Urinary bladder (tissue), 3 donors: ENCODE measurements around a stretch of chr12.

DNA sequence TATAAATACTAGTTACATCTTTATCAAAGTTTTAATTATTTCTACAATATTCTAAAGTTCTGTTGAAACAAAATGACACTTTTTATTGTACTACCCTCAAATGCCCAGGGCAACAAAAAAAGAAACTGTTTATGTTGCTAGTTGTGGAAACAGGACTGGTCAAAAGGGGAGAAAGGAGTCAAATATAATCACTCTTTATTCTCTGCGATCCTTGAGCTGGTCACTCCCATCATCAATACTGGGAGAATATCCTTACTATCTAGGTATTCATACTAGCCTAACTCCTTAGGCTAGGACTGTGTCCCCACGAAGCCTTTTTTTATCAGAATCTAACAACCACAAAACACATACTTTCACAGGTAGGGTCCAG is 505 bp downstream of the RASSF9 start:
- PRO-cap: no peak
- RAMPAGE, long total RNA: no peak

DNA sequence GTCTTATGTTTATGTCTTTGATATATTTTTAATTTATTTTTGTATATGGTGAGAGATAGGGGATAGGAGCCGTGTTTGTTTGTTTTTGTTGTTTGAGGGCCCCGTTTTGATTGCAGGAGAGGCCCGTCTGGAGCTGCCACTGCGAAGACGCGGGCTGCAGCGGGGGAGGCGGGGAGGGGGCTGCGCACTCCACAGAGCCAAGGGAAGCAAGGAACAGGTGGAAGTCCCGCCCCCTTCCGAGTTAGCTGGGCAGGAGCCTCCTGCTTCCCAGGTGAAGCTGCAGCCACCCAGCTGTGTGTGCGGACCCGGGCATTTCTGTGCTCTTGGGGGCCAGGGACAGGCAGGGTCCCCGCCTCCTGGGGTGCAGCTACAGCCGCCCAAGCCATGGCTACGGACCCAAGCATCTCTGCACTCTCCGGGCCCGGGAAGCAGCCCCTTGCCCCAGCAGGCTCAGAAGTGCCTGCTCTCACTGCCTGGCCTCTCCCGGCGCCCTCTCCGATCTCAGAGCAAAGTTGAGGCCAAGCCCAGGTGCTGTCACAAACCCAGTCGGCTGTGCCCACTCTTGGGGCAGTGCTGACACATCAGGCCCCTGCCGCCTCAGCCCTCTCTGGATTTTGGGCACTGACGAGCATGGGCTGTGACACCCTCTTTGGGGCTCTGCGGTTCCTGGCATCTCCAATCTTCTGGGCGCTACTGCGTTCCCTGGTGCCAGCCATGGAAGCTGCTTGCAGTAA is 8.3 kb upstream of the MGAT4C start:
- PRO-cap: no peak
- RAMPAGE, long total RNA: no peak

DNA sequence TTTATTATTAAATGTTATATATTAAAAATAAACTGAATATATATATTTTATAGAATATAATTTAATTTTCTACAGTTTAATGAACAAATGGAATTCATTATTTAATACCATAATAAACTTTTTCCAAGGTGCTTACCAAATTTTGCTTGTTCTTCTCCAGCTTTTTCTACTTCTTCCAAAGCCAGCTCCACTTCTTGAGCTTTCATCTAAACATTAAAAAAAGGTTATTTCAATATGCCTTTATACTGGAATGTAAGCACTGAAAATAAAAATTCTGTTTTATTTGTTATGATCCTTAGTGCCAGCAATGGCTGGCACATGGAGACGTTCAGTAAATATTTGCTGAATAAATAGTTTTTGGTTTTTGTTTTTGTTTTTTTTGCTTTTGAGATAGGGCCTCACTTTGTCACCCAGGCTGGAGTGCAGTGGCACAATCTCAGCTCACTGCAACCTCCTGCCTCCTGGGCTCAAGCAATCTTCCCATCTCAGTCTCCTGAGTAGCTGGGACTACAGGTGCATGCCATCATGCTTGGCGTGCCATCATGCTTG is 2.5 kb downstream of the CEP290 start:
- PRO-cap: no peak
- RAMPAGE, long total RNA: no peak

DNA sequence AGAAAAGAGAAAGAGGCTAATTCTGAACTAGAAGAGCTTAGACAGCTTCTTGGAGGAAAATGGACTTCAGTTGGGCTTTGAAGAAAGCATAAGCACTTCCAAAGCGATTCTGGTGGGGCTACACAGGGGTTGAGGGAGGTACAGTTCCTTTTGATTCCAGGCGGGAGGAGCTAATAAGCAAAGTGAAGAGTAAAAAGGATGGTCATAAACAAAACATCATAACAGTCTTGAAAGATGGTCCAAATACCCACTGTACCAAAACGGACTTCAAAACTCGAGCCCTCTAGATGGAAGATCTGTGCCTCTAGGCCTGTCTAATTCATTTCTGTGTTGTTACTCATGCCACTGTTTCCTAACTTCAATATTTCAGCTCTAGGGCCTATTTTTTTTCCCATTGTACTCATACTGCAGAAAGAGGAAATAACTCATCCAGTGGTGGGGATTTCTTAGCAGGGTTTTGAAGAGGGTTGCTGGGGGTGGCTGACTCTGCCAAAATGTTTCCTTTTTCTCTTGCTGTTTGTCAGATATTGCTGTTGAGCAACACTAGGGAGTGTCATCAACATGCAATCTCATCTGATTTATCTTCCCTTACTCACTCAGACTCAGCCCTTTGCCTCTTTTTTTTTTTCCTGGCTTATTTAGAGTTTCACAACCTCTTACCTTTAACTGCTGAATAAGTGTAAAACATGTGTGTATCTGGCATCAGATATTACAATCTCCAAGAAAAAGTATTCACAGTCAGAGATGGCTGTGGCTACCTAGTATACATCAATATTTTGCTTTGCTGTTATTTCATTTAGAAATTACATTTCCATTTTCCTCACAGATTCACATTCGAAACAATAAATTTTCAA is 189.6 kb downstream of the DUSP6 start:
- PRO-cap: no peak
- RAMPAGE, long total RNA: no peak

- PRO-cap: no peak
- RAMPAGE, long total RNA: no peak
Measured at GRCh38 chr12:89238453-89239286, 113.6 kb downstream of the DUSP6 start.

- PRO-cap: no peak
- RAMPAGE, long total RNA: no peak
Measured at GRCh38 chr12:89345443-89346743, 6.4 kb downstream of the DUSP6 start.

GRCh38 chr12:89357112-89357977 is 5.0 kb upstream of the DUSP6 start:
- PRO-cap: no peak
- RAMPAGE, long total RNA: no peak

DNA sequence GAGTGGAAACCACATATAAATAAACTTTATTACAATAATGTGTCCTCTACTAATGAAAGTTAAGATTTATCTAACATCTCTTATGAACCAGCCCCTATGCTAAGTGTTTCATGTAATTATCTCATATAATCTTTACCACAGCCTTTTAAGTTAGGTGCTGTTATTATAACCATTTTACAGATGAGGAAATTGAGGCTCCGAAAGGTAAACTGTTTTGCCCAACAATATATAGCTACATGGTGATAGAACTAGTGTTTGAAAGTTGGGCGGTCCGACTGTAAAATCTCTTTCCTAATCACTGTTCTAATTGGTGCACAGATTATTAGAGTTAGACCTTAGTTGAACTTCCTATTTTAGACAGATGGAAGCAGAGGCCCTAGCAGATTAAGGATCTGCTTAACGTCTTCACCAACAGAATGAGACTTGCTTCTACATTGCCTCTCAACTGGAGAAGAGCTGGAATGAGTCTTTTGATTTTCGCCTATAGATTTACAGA is 30.0 kb upstream of the DUSP6 start:
- PRO-cap: no peak
- RAMPAGE, long total RNA: no peak

- PRO-cap: no peak
- RAMPAGE, long total RNA: no peak
Measured at GRCh38 chr12:89386062-89386821, 33.9 kb upstream of the DUSP6 start.

- PRO-cap: no peak
- RAMPAGE, long total RNA: no peak
Measured at GRCh38 chr12:89391056-89391318, 38.7 kb upstream of the DUSP6 start.

DNA sequence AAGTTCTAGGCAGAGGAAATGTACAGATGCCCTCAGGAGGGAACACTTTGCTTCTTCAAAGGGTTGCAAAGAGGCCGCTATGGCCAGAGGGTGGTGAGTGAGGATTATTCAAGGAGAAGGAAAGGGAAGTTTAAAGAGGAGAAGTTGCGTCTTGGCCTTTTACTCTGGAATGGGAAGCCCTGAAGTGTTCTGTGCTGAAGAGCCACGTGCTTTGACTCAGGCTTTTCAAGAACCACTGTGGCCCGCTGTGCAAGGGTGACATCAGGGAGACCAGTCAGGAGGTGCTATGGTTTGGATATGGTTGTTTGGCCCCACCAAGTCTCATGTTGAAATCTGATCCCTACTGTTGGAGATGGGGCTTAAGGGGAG is 65.9 kb upstream of the DUSP6 start:
- PRO-cap: no peak
- RAMPAGE, long total RNA: no peak

- PRO-cap: no peak
- RAMPAGE, long total RNA: no peak
Measured at GRCh38 chr12:89450934-89451230, 73.7 kb downstream of the GALNT4 start.

- PRO-cap: no peak
- RAMPAGE, long total RNA: no peak
Measured at GRCh38 chr12:89506918-89507683, 17.5 kb downstream of the GALNT4 start.

- PRO-cap: no peak
- RAMPAGE, long total RNA: no peak
Measured at GRCh38 chr12:89655371-89656223, 53.0 kb downstream of the ATP2B1 start.

DNA sequence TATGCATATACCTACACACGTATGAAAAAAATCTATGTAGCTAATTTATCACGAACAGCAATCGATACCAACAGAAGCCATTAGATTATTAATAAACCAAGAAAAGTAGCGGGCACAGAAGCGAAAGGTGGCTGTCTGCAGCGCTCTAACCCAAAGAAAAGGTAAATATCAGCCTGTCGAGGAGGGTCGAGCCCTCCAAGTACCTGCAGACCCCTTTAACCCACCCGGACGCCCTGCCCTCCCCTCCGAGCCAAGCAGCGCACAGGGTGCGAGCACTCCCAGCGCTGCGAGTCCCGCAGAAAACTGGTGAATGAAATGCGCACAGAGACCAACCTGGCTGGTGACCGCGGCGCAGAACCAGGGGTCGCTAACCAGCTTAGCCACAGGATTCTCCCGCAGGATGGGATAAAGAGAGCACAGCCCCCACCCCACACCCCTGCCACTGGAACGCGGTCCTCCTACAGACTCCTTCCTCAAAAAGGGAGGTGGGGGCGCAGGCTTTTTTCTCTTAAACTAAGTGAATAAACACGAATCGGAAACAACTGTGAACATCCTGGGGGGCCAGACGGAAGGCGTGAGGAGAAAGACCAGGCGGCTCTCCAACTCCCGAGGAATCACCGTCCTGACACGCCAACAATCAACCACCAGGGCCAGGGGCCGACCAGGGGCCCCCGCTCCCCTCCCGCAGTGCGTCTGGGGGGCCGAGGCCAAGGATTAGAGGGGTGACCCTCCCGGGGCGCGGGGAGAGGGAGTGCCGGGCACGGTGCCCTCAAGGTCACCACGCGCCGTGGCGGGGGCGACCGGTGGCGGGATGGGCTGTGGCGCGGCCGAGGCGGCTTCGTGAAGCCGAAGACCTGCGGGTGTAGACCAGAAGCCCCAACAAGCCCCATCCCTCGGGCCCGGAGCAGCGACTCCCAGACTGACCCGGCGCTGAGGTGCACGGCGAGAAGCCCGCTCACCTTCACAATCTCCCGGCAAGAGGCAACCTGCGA is 907 bp downstream of the ATP2B1 start:
- PRO-cap: no peak
- RAMPAGE, long total RNA: no peak

DNA sequence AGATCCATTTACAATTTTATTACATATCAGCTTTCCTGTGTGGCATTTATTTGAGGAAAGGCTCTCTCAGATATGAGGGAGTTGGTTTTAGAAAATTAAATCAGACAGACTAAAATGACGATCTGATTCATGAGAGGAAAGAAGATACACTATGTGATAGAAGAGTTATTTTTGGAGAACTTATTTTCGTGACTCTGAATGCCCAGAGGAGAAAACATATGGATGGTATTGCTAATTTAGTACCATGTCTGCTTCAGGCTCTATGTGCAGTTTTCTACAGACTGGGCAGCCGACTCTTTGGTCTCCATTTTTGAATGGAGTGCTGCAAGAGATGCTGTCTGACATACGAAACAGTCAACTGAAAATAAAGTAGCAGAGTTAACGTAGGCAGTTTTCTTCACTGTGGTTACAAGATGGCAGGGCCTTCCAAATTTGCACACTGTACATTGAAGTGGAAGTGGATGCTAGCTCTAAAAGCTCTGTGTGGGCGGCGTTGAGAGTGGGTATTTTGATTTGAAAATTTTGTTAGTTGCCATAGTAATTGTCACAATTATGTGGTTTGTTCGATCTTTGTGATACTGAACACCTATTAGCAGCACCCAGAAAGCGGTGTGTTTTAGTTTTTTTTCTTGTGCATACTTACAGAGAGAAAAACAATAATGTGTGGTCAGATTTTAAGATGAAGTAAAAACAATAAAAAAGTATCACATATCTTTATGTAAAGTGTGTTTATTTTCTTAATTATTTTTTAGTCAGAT is 154.8 kb upstream of the ATP2B1 start:
- PRO-cap: no peak
- RAMPAGE, long total RNA: no peak

DNA sequence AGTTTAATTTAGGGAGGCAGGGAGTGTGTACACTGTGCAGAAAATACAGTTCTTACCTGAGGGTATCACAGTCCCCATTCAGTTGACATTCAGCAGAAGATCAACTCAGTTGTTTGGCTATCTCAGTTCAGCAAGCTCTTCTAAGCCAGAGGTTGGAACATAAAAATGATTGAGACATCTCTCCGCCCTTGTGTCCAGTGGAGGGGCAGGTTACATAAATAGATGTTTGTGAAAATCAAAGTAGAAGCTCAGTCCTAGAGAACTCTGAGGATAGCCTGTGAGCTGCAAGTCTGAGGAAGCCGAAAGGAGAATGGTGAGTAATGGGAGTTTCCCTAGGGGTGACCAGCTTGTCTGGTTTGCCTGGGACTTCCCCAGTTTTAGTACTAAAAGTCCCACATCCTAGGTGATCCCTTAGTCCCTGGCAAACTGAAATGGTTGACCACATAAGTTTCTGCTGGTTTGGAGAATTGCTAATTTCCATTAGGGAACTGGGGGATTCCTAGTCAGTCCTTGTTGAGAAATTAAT is 251.4 kb upstream of the ATP2B1 start:
- PRO-cap: no peak
- RAMPAGE, long total RNA: no peak

DNA sequence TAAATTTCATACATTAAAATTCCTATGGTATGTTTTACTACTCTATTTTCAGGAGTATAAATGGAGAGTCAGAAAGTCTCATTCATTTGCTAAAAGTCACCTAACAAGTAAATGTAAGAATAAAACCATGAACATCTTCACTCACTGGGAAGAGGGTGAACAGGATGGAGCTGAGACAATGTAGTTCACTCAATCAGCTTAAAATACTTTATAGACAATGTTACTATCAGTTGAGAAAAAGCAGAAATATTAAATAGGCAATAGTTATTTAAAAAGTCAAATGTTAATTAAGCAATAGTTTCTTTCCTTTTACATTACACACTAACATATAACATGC is 1.9 kb upstream of the LUM start:
- PRO-cap: no peak
- RAMPAGE, long total RNA: no peak

- PRO-cap: no peak
- RAMPAGE, long total RNA: no peak
Measured at GRCh38 chr12:91721008-91721322, 424.7 kb downstream of the BTG1 start.

DNA sequence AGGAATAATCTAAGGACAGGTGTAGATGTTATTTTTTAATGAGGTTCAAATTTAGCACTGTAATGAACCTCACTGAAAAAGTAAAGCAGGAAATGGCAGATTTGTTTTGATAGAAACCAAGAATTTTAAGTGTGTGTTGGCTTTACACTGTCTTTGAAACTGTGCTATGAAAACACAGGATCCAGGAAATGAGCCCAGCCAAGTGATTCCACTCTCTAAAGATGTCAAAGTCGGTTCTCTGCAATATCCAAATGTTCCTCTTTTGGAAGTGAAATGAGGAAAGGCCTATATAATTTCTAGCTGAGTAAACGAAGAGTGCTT is 367.2 kb downstream of the BTG1 start:
- PRO-cap: no peak
- RAMPAGE, long total RNA: no peak